Neural progenitor cell (in vitro differentiated cells): ENCODE measurements around a stretch of chr21.

GRCh38 chr21:41304000-41304502 lies 12.6 kb upstream of the FAM3B start:
- RAMPAGE, long total RNA, result no peak

- RAMPAGE, long total RNA, result no peak
These were observed 6.6 kb downstream of the MX1 start for GRCh38 chr21:41432528-41433209.

DNA sequence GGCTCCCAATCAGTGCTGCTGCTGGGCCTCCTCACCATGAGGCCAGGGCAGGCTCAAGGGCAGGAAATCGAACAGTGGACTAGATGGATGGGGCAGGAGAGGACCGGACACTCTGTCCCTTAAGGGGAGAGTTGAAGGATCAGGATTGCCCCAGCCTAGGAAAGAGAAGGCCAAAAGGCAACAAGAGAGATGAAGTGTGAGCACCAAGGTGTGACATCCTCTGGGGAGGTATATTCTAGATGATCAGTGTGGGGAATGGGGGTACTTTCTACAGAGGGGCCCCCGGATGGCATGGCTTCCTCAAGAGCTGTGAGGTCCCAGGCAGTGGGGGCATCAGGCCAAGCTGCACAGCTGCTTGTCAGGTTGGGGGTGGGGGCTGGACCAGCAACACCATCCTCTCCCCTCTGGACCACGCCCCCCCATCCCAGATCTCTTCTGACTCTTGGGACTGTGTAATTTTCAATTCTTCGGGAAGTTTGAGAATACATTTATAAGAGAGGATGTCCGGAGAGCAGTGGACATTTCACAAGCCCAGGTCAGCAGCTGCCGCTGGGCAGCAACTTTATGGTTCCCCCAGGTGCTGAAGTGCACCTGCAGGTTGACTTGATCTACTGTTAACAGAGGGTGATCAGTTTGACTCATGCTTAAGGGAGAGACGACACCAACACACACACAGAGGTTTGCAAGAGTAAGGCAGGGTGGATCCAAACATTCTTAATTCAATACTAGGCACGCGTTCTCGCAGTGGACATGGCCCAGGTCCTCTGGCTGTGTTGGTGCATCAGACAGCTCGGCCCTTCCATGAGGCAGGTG lies 34.1 kb downstream of the MX1 start:
- RAMPAGE, long total RNA, result no peak

DNA sequence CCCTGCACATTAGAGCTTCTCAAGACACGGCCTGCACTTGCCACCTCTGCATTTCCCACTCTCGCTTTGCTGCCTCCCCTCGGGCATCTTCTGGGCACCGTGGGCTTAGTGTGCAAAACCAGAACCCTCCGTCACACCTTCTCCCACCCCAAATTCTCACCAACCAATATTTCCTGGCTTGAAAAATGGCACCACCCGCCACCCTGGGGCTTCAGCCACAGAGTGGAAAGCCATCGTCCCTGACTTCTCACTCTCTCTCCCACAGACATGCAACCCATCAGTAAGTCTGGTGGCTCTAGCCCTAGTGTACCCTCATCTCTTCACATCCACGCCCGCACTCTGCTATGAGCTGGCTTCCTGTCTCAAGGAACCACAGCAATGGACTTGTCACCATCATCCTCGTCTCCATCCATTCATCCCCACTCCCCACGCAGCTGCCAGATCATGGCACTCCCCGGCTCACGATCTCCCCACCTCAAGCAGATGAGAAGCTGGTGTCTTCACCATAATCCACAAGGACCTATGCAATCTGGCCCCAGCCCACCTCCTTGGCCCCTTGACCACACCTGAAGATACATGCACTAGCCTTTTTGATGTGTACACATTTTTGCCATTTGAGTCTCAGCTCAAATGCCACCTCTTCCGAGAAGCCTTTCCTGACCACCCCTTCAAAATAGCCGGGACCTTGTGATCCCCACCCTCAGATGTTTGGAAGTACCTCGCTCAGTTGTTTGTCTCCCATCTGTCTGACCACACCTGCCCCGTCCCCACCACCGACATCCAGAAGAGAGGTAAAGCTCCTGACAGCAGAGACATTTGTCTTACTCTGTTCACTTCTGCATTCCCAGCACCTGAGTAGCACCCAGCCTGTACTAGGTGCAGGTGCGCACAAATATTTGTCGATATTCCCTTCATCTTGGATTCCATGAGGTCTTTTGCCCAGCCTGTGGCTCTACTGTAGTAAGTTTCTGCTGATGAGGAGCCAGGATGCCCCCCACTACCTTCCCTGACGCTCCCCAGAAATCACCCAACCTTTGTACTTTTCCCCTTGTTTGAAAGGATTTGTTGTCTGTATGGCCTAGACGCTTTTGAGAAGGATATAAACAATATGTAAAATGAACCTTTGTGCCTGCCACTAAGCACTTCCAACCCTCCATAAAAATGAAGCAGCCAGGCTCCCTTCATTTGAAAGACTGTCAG lies 38.6 kb downstream of the TMPRSS2 start:
- RAMPAGE, long total RNA, result no peak

DNA sequence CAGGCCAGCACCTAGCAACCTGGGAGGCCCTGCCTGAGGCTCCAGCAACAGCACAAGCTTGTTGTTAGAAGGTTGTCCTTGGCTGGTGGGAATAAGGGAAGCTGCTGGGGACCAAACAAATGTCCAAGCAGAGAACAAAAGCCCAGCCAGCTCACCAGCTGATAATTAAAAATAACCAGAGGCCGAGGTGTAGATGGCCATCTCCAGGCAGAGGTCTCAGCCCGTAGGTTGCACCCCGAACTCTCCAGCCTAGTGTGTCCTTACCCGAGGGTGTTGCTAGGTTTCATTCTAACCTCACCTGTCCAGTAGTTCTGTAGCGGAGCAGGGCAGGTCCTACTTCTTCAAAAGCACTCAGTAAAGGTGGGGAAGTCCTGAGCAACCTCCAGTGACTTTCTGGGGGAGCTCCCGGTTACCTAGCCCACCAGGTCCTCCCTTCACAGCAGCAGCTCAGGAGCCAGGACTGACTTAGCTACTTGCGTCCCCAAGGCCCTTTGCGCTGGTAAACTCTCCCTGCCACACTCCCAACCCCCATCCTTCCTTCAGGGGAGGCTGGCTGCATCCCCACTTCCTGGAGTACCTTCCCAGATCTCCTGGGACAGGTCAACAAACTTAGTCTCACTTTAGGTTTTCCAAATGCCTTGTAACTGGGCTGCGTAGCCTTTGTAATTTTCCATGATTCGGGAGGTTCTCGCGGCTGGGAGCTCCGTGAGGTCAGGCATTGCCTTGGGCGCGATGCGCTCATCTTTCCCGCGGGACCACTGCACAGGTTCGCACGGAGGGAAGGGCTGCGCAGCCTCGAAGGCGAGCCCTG lies 1.6 kb downstream of the TMPRSS2 start:
- RAMPAGE, long total RNA, result no peak

GRCh38 chr21:41506958-41507418 lies 970 bp downstream of the TMPRSS2 start:
- RAMPAGE, long total RNA, result no peak

DNA sequence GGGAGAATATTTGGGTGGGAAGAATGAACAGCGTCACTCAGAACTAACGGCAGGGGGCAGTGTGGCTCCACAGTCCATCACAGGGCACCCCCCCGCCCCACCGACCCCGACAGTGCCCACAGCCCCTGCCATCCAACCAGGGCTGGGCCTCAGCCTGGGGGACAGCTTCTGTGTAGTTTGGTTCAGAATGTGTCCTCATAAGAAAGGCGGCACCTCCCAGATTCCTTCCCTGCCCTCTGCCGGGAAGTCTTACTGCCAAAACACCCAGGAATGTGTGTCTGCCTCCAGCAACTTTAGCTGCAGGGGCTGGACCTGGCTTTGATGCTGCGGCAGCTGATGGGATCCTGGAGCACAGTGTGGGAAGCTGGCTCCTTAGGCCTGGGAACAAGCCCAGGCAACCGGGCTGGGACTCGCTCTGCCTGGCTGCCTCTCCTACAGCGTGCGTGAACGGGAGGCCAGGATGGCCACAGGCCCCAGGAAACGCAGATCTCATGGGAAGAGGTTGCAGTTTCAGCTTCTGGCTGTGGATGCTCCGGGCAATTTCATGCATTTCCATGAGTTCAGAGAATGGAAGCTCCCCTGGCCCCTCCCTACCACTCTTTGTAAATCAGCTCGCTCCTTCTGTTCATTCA lies 104.9 kb upstream of the TMPRSS2 start:
- RAMPAGE, long total RNA, result no peak

DNA sequence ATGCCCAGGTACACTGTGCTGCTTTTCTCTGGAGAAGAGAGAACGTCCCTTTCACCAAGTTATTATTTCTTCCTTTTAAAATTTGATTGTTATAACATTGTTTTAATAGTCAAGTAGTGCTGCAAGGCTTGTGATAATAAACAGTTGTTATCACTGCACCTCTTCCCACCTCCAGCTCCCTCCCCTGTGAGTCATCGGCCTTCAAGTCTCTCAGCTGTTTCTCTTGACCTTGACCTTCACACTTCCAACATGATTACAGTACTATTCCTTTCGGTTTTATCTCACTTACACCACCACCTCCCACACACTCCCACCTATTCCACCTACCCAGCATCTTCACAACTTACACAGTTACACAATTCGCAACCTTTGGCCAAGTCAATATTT lies 60.3 kb downstream of the RIPK4 start:
- RAMPAGE, long total RNA, result no peak

DNA sequence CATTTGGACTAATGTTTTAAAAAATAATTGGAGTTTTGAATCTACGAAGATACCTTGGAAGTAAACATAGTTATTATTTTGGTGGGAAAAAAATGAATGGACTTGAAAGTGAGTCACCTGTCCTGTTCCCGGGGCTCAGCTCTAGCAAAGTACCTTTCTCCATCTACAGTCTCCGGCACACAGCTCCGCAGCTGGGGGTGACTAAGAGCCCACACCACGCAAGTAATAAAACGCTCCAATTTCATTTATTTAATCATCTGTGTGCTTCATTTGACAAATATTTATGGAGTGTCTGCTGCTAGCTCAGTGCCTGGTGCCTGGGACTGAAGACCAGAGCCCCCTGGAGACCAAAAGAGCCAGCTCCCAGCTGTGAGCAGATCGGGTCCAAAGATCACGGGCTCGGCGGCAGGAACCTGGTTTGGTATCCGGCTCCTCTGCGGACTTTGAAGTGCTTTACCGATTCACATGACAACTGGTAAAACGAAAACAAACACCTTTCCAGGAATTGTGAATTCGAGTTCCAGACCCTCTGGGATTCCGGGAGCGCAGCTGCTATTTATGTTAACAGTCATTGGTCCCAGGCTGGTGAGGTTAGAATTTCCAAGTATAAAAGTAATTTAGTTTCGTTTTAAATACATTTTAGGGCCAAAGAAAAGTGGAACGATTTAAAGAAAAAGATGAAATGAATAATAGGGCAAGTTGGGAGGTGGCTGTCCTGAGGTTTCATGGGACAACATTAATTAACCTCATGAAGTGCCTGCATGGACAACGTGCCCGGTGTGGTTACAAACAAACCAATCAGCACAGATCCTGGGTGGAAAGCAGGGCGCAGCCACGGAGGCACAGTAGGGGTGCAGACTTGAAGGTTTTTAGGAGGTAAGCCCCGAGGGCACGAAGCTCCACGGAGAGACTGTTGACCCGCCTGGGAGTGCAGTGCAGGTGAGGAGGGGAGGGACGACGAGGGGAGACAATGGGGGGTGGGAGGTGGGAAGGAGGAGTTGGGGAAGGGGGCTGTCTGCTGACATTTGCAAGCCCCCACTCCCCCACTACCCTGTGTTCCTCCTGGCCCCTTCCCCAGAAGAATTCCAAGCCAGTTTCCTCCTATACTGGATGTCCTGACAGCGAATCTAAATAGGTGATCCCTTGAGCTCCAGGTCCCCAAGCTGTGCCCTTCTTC lies 2.0 kb upstream of the RIPK4 start:
- RAMPAGE, long total RNA, result no peak

DNA sequence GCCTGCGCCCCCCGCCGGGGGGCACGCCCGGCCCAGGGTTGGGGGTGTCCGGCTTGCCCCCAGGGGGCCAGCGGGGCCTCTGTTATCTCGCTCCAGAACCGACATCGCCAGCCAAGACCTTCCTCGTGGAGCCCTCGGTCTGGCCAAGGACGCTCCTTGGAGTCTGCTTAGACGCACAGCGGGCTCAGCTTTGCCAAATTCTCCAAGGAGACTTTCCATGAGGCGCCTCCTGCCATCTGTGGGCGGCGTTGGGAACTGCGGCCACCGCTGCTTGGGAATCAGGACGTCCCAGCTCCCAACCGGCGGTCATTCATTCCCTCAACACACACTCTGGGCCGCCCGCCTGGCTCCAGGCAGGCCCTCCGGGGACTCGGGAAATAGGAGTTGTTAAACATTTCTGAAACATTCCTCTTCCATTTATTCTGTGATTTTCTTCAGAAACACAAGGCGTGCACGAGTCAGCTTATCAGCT lies 11.4 kb upstream of the RIPK4 start:
- RAMPAGE, long total RNA, result no peak

DNA sequence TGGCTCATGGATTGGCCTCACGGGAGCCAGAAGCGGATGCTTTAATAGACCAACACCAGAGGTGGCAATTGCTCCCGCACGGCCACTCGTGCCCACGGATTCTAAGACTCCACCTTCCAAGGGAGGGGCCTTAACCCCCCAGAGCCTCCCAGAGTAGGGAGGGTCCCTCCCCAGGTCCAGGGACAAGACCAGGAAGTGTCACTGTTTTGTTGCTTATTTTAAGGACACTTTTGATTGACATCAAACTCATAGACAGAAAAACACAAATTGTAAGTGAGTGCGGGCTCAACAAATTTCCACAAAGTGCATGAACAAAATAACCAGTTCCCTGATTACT lies 45.1 kb upstream of the RIPK4 start:
- RAMPAGE, long total RNA, result no peak

GRCh38 chr21:41834272-41835020 lies 44.7 kb downstream of the PRDM15 start:
- RAMPAGE, long total RNA, result no peak

GRCh38 chr21:41906725-41907477 lies 27.8 kb upstream of the PRDM15 start:
- RAMPAGE, long total RNA, result no peak

DNA sequence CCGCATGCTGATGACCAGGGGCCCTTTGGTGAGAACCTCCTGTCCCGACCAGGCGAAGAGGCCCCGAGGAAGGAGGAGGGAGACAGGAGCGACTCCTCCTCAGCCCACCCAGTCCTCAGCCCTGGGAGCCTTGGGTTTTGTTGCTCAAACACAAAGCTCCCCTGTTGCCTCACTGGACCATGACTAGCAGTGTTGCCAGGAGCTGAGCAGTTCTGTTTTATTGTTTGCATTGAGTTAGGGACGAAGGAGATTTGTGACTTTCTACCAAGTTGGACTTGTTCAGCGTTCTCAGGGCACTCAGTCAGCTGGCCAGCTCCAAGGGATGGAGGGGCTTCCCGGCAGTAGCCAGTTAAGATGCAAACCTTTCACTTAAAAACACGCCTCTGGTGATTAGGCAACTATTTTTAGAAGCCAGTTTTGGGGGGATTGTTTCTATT lies 10.1 kb downstream of the UMODL1 start:
- RAMPAGE, long total RNA, result no peak

- RAMPAGE, long total RNA, result no peak
These were observed 54.1 kb upstream of the ABCG1 start for GRCh38 chr21:42164809-42165174.

DNA sequence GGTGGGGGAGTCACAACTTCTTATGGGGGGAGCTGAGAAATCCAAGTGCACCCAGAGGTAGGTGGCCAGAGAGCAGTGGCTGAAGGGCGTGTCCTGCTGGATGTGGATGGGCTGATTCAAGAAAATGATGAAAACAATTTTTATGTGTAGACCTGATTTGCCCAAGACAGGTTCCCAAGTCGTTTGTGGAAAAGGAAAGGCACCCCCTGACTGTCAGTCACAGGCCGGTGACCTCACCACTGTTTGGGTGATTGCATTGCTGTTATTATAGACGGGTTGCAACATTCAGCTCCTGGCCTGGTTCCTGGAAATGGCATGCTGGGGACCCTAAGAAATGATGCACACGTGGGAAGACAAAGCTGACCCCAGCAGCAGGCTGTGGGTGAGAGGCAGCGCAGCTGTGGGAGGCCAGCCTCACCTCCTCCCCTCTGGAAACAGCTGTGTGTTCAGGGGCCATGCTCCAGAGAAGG lies 23.6 kb upstream of the ABCG1 start:
- RAMPAGE, long total RNA, result no peak

GRCh38 chr21:42199364-42200058 lies 19.4 kb upstream of the ABCG1 start:
- RAMPAGE, long total RNA, result no peak

DNA sequence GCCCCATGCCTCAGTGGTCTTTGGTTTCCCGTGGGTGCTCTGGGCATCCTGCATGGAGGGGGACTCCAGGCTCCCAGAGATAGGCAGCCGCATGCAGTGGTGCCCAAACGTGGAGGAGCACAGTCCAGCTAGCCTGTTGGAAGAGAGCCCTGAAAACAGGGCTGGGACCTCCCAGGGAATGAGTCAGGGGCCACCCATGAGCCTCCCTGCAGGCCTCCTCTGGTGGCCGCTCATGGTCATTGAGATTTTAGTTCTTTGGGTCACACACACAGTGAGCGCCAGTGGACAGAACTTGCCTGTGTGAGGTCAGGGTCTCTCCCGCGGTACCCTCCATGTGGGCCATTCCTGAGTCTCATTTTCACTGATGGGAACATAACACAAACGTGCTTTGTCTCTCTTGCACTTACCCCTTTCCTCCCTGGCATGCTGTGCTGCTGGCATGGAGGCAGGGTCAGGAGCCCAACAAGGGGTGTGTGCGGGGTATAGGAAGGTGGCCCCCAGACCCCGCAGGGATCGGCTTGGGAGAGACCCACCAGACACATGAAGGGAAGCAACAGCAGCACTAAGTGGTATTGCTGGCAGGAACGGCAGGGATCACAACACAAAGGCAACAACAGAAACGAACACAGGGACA lies 31.6 kb downstream of the ABCG1 start:
- RAMPAGE, long total RNA, result no peak

DNA sequence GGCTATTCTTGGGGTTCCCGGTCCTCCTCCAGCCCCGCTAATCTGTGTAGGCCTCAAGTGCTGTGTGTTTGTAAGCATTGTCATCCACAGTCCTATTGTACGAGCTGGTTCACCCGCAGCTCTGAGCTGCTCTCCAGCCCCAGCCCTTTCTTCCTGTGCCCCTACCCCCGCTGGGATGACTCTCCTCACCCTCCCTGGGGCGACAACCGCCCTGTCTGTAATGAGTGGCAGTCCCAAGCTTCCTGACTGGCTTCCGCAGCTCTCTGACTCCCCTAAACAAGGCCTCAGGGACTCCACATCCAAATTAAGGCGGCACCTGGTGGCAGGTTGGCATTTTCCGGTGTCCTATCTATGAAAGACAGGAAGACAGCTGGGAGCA lies 45.8 kb downstream of the TFF3 start:
- RAMPAGE, long total RNA, result no peak

- RAMPAGE, long total RNA, result no peak
These were observed 32.3 kb upstream of the PDE9A start for GRCh38 chr21:42621060-42621593.